ENCODE measurements around the genes CDS2, SHLD1 and LRRN4.

DNA sequence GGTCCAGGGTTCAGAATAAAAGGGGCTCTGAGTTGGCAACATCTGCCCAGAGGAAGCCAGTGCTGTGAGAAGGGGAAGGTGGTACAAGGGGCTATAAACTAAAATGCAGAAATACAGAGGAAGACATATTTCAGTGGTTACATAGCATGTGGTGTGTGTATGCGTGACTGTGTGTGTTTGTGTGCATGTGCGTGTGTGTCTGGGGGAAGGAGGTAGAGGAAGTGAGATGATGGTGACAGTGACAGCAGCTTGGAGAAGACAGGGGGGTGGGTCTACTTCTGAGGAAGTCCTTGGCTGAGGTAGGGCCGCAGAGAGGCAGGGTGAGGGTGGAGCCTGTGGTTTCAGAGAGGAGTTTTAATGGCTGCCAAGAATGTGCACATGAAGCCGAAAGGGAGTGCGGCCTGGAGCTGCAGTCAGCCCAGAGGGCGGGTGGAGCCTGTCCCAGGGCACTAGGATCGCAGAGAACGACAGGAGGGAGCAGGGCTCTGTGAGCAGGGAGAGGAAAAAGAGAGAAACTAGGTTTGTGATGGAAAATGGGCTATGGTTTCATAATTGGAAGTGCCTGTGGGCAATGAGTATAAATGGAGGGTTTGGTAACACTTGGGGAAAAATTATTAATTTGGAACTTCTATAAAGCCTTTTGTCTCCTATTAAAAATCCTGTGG lies 22.7 kb upstream of the RNF24 start:
- RAMPAGE, long total RNA = no peak
- RRBS = no CpG with 5 or more reads among the region's 8 CpGs

DNA sequence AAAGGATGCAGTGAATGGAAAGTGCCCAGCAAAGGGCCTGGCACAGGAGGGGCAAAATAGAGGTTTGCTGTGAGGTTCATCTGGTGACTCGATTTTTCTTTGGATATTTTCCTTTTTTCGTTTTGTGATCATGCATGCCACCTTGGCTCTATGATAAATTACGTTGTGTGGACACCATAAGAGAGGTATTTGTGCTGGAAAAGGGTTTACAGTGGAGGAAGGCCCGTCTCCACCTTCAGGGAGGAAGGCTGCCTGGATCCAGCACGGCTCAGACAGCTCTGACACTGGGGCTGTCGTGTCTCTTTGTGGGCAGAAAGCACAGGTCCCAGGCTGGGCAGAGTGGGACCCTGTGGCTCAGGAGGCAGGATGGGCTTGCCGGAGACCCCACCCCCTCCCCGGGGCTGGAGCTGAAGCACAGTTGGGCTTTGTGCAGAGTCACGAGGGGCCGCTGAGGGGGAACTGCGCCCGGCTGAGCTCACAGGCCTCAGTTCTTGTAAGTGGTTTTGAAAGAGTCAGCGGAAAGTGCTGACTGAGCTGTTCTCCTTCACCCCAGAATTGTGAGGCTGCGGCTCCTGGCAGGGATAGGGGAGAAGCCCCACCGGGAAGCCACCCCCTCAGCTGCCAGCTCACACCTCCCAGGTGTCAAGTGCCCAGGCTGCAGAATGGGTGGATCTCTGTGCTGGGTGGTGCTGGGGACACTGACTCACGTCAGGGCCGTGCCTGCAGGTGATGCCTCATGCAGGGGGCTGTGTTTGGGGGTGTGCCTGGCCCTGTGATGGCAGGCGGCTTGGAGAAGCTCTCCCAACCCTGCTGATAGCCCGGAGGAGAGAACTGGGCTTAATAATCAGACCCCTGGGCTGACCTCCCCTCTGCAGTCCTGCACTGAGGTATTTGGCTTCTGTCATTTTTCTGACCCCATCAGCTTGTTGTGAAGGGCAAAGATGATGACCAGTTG lies 12.2 kb downstream of the SMOX start:
- RAMPAGE, long total RNA = no peak
- RRBS = 6% methylated on average over 5 of the region's 19 CpGs

- RAMPAGE, long total RNA = no peak
- RRBS = 73% methylated on average over 2 of the region's 6 CpGs
These were observed 34.5 kb downstream of the SMOX start for GRCh38 chr20:4183265-4183481.

DNA sequence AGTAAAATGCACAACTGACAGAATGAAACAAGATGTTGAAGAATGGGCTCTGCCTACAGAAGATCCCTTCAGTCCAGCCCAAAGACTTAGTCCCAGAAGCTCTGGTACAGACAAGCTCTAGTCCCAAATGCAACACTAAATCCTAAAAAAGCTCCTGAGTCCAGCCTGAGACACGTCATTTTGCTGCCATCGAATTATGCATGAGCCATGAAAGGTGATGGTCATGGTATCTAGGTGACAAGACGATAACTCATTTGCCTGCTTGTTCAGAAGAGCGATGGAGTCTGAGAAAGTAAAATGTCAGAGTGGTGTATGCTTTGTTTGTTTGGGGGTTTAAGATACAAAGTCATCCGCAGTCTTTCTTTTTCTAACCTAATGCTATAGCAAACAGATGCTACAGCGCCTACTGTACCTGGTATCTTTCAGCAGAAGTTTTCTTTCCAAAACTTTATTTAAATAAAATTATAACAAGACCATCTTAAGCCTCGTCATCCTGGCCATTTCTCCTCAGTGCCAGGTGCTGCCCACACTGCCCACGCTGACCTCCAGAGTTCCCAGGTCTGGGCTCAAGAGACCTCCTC lies 54.7 kb downstream of the SLC23A2 start:
- RAMPAGE, long total RNA = no peak
- RRBS = no CpG with 5 or more reads among the region's 8 CpGs

DNA sequence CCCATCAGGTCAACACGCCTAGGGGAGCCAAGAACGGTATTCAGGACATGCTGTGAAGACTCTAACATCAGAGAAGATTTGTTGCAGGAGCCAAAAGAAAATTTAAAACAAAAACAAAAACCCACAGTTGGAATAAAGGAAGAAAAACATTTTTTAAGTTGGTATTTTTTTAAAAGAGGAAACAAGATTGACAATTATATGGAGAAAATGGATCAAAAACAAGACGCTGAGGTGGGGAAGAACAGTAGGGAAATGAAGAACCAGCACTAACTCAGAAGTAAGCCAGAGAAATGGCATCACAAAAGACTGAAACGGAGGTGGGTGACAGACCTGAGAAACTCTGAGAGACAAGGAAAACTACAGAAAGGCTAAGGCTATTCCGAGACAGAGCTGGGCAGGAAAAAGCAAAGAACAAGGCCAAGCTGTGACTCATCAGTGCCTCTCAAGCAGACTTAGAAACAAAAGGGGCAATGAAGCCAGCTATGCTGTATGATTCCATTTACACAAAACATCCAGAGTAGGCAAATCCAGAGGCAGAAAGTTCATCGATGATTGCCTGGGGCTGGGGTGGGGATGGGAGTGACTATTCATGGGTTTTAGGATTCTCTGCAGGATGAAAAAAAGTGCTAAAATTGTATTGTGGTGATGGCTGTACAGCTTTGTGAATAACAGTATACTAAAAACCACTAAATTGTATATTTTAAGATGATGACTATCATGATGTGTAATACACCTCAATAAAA lies 50.1 kb downstream of the SLC23A2 start:
- RAMPAGE, long total RNA = no peak
- RRBS = no CpG with 5 or more reads among the region's 6 CpGs

- RAMPAGE, long total RNA = no peak
- RRBS = no CpG with 5 or more reads among the region's 1 CpG
These were observed 1.5 kb downstream of the SLC23A2 start for GRCh38 chr20:4999807-5000126.

- RAMPAGE, long total RNA = no peak
- RRBS = 1% methylated on average over 69 of the region's 98 CpGs
These were observed at the start of gene CDS2 for GRCh38 chr20:5126644-5127410. CDS2 (plus strand) TSS chr20:5127008.

GRCh38 chr20:5128845-5129152 lies 2.0 kb downstream of the CDS2 start:
- RAMPAGE, long total RNA = no peak
- RRBS = no CpG with 5 or more reads among the region's 5 CpGs

DNA sequence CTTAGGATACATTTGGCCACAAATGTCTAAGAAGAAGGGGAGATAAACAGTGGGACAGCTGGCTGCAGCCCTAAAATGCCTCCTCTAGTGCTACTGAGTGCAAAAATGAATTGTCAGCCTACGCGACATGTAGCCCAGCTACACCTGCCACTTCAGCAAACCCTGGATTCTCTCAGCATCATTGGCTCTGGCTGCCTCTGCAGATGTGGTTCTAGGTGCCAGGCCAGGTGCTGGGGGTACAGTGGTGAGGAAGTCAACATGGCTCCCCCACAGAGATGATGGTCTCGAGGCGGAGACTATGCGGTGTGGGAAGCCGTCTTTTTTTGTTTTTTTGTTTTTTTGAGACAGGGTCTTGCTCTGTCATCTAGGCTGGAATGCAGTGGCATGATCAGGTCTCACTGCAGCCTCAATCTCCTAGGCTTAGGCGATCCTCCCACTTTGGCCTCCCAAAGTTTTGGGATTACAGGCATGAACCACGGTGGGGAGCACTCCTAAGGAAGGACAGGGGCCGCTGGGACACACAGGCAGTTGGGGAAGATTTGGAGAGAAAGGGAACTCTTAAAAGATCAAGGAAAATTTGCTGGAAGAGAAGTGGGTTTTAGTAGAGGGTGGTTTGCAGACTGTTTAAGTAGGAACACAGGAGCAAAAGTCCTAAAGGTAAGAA lies 38.5 kb downstream of the CDS2 start:
- RAMPAGE, long total RNA = no peak
- RRBS = no CpG with 5 or more reads among the region's 9 CpGs

DNA sequence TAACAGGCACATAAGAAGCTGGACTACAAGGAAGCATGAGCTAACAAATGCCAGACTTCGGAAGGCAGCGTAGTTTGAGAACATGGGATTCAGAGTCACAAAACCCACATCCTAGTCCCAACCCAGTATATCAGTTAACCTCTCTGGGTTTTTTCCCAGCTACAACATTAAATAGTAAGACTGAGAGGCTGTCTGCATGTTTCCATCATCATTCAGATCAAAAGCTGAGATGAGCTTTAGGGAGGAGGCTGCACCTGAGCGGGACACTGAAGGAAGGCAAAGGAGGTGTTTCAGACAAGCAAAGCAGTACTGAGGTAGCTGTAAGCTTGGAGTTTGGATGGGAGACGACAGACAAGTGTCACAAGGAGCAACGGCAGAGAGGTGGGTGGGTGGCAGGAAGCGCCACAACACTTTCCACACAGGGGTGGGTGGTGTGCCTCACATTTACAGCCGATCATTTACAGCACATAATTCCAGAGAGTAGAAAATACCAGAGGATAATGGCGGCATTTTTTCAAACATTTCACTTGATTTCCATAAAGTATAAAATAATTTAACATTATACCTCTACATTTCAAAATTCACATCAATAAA lies 66.2 kb downstream of the GPCPD1 start:
- RAMPAGE, long total RNA = no peak
- RRBS = no CpG with 5 or more reads among the region's 8 CpGs

GRCh38 chr20:5612955-5613414 lies 2.2 kb upstream of the GPCPD1 start:
- RAMPAGE, long total RNA = no peak
- RRBS = no CpG with 5 or more reads among the region's 6 CpGs

DNA sequence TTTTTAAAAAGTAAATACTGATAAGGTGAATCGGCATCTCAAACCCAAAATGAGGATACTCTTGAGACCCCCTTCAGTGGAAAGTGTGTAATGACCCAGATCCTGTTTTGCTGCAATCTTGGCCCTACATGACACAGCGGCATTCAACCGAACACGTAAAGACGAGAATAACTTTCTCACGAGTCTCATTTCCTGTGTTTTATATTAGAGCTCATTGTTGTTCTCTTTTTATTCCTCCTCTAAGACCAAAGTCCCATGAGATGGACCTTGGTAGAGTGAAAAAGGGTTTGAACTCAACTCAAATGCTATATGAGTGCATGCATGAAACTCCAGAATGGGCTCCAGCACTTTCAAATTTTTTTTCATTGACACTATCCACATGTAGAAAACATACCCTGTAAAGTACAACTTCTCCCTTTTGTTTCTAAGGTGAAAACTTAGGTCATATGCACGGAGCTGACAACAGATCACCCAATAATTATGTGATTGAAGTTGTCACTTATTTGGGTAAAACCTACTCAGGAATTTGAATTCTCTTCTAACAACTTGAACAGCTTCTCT lies 34.7 kb upstream of the GPCPD1 start:
- RAMPAGE, long total RNA = no peak
- RRBS = no CpG with 5 or more reads among the region's 7 CpGs

- RAMPAGE, long total RNA = no peak
- RRBS = no CpG with 5 or more reads among the region's 7 CpGs
These were observed 40.7 kb upstream of the GPCPD1 start for GRCh38 chr20:5651401-5651916.

GRCh38 chr20:5750143-5750737 lies at the start of gene SHLD1:
SHLD1 (plus strand) TSS chr20:5750401.
- RAMPAGE, long total RNA = start-site peak on the plus strand at chr20:5750401-5750461, 32 and 21 reads in 2 replicates
- RRBS = 2% methylated on average over 6 of the region's 24 CpGs

DNA sequence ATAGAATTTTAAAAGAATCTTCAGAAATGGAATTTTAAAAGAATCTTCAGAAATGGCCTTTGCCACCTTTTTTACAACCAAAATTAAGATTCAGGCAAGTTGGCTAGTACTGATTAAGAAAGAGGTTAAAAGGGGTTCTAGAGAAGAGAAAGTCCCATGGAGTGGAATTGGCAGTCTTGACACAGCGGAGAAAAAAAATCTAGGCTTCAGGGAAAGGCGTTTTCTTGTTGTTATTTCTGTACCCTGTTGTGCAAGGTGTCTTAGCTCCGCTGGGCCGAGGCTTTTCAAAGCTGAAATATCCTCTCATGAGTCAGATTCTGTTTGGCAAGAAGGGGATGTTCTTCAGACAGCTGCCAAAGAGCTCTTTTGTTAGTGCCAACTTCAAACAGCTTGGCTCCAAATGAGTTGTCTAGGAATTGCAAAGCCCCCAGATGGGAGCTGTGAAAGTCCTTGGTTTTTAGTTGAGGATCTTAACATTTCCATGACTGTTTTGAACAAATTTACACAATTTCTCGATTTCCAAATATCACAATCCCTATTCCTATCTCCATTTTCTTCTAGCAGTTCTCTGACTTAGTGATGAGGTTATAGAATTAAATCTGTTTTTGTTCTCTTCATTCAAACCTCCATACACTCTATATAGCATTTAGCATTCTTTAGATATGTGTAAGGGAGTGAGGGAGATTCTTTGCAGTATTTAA lies 2.3 kb downstream of the CRLS1 start:
- RAMPAGE, long total RNA = no peak
- RRBS = no CpG with 5 or more reads among the region's 5 CpGs

- RAMPAGE, long total RNA = no peak
- RRBS = no CpG with 5 or more reads among the region's 7 CpGs
These were observed 7.4 kb downstream of the CRLS1 start for GRCh38 chr20:6013048-6014087.

DNA sequence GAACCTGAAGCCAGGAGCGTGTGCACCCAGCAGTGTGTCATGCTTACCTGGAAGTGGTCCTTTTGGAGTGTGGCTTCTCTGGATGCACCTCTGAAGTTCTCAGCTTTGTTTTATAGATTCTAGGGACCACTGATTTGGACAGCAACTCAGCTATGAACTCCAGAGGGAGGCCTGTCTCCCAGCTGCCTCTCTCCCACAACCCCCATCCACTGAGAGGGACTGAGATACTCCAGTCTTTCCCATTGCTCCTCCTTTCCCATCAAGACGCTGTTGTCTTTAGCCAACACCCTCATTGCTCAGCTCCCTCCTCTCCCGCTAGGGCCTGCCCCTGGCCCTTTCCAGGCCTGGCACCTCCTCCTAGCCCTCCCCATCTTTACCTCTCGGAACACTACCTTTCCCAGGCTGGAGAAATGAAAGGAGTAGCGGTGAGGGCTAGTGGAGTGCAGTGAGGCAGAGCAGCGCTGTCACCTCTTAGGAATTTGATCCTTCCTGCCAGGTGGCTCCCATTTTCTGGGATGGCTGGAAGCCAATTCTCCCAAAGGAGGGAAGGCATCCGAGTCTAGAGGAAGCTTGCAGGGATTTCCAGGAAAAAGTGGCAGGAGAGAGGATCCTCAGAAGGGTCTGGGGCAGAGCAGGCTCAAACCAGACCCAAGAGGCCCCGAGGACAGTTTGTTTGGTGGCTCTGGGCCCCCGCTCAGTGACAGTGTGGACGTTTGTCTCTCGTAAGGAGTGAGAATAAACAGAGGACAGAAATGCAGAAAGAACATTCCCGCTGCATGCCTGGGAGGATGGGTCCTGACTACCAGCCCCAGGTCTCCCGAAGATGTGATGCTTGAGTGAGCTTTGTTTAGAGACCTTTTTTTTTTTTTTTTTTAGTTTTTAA lies at the start of gene LRRN4:
LRRN4 (minus strand) TSS at position 278 of the 883 bp plus-strand sequence.
- RAMPAGE, long total RNA = no peak
- RRBS = no CpG with 5 or more reads among the region's 13 CpGs

GRCh38 chr20:6058401-6059444 lies 4.9 kb upstream of the LRRN4 start:
- RAMPAGE, long total RNA = no peak
- RRBS = no CpG with 5 or more reads among the region's 9 CpGs

DNA sequence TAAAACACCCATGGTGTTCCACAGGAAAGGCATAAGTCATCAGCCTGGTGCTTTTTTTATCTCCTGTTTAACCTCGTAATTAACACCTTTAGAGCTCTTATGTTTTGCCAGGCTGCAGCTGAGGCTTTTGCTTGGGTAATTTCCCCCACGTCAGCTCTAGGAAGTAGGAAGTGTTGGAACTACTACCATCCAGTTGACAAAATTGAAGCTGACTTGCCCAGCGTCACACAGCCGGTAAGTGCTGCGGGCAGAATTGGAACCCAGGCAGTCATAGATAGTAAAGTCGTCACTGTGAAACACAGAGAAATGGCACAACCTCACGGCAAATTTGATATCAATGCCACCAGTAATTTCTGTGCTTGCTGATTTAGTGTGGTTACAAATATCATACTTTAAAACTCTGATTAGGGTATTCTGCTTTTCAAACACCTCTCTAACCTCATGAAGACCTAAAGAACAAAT lies 86.6 kb upstream of the BMP2 start:
- RAMPAGE, long total RNA = no peak
- RRBS = no CpG with 5 or more reads among the region's 7 CpGs

GRCh38 chr20:6766508-6766941 lies 961 bp upstream of the BMP2 start:
- RAMPAGE, long total RNA = no peak
- RRBS = no CpG with 5 or more reads among the region's 10 CpGs

Measured in epithelial cell of alveolus of lung (primary cell).